Measurements from ENCODE around the genes SERPINE3, NEK3, PRR20B, PRR20E and PCDH17.

GRCh38 chr13:51339530-51339970 lies at the start of gene SERPINE3:
SERPINE3 (plus strand) TSS chr13:51339691.
- PRO-cap = no peak
- CAGE, long polyA plus RNA = no peak

DNA sequence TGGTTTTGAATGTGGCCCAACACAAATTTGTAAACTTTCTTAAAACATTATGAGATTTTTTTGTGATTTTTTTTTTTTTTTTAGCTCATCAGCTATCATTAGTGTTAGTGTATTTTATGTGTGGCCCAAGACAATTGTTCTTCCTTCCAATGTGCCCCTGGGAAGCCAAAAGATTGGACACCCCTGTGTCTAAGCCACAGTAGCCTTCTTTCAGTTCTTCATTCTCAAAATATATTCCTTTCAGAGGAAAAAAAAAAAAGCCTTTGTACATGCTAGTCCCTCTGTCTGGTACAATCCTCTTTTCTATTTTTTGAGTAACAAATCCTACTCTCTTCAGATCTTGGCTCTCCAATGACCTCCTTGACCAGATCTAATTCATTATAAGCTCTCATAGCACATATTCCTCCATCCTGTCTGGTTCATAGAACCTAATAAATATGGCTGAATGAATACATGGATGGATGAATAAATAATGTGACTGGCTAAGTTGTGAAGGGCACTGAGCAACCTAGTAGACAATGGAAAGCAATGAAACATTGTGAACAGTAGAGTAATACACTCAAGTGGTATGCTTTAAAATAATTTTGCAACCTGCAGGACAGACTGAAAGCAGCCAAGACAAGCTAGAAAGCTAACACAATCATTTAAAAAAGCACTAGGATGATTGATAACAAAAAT lies 45.9 kb downstream of the INTS6 start:
- PRO-cap = no peak
- CAGE, long polyA plus RNA = no peak

DNA sequence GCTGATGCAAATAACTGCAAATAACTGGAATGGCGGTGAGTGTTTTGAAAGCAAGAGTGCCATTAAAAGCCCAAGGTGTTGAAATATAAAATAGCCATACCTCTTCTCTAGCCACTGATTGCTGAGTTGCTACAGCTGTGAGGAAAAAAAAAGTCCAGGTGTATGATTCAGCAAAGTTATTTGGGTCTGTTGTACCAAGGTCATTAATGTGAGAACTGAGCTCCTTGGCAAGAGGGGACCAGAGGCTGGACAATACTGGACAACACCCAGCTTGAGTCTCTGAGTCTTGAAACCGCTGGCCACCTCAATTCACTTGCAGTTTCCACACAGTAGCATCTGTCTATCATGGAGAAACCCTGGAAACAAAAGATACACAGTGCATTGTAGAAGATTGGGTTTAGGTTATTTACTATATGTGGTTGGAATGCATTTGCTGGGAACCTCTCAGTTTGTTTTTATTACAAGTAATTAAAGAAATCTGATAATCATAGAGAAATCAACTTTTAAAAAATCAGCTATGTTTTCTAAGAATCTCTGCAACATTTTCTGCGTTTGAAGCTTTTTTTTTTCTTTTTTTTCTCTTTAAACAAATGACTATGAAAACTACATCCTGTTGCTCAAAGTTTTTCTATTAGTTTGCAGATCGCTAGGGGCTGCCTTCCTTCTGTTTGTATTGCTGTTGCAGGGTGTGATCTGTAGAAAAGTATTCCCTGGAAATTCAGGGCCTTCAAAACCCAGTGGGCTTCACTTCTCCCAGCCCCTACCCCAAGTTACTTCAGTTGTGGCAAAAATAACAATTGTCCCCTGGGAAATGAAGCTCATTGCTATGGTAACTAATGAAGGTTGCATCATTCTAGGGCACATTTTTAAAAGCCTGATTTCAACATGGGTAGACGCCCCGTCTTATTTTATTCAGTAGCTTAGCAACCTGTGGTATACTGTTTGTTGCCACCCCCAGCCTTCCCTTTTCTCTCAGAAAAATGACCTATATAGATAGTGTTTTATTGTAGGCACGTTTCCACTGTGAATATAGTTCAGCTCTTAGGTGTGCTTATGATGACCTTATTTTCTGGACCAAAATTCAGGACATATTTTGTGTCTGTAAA lies 60.7 kb downstream of the WDFY2 start:
- PRO-cap = bidirectional peak, plus-strand start at position 634 of the sequence, minus-strand start at position 315 of the sequence; bidirectional peak, plus-strand start at position 1,018 of the sequence, minus-strand start at position 783 of the sequence
- CAGE, long polyA plus RNA = no peak

DNA sequence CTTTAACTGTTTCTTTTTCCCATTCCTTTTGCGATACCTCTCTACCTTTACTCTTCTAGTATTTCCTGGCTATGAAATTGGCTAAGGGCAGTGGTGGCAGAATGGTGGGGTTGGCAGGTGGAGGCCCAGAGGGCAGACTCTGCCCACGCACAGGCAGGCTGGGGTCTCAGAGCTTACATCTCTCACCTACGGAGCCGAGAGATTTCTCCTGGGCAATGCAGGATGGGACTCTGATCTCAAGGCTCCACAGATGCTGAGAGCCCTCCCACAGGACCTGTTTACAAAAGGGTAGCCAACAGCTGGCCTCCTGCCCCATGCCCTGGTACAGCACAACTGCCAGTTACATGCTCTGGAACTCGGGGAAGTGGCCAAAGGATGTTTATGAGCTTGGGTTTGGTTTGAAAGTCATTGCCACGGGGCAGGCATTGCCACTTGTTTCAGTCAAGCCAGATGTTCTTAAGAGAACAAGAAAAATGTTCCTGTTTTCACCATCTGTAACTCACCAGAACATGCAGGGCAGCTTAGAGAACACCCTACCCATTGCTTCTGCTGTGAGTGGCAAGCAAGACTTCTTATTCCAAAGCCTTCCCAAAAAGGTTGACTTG lies 3.5 kb downstream of the DHRS12 start:
- PRO-cap = no peak
- CAGE, long polyA plus RNA = no peak

- PRO-cap = no peak
- CAGE, long polyA plus RNA = no peak
Measured at GRCh38 chr13:51802725-51803286, 1.2 kb downstream of the DHRS12 start.

- PRO-cap = no peak
- CAGE, long polyA plus RNA = no peak
Measured at GRCh38 chr13:51851189-51851600, 6.2 kb upstream of the TMEM272 start.

GRCh38 chr13:51997752-51998578 lies 13.3 kb downstream of the ATP7B start:
- PRO-cap = no peak
- CAGE, long polyA plus RNA = no peak

- PRO-cap = no peak
- CAGE, long polyA plus RNA = no peak
Measured at GRCh38 chr13:52029413-52030043, 5.0 kb downstream of the UTP14C start.

- PRO-cap = bidirectional peak, plus-strand start at chr13:52159220, minus-strand start at chr13:52159164; unidirectional peak, minus-strand start at chr13:52159594
- CAGE, long polyA plus RNA = start-site peak on the minus strand at chr13:52159561-52159588, 34 and 28 reads in 2 replicates
Measured at GRCh38 chr13:52159113-52160067, at the start of gene NEK3. NEK3 (minus strand) TSS chr13:52159597.

DNA sequence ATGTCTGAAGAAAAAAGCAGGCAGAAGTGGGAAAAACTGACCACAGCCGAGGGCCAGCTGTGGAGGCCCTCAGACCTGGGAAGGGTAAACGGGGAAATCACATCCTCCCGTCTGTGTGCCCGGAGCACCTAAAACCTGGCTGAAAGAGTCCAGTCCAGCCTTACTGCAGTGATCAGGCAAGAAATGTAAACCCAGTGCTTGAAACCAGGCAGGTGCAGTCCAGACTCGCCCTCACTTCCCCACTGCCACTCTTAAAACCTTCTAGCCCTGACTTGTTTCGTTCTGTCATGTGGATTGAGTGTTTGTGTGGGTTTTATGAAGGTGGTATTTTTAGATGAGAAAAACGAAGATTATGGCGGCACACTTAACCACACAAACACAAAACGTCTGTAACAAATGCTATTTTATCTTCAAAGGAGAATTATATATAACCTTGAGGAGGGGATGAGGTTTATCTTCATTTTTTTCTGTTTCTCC lies 851 bp upstream of the CKAP2 start:
- PRO-cap = bidirectional peak, plus-strand start at position 215 of the sequence, minus-strand start at position 227 of the sequence
- CAGE, long polyA plus RNA = no peak

DNA sequence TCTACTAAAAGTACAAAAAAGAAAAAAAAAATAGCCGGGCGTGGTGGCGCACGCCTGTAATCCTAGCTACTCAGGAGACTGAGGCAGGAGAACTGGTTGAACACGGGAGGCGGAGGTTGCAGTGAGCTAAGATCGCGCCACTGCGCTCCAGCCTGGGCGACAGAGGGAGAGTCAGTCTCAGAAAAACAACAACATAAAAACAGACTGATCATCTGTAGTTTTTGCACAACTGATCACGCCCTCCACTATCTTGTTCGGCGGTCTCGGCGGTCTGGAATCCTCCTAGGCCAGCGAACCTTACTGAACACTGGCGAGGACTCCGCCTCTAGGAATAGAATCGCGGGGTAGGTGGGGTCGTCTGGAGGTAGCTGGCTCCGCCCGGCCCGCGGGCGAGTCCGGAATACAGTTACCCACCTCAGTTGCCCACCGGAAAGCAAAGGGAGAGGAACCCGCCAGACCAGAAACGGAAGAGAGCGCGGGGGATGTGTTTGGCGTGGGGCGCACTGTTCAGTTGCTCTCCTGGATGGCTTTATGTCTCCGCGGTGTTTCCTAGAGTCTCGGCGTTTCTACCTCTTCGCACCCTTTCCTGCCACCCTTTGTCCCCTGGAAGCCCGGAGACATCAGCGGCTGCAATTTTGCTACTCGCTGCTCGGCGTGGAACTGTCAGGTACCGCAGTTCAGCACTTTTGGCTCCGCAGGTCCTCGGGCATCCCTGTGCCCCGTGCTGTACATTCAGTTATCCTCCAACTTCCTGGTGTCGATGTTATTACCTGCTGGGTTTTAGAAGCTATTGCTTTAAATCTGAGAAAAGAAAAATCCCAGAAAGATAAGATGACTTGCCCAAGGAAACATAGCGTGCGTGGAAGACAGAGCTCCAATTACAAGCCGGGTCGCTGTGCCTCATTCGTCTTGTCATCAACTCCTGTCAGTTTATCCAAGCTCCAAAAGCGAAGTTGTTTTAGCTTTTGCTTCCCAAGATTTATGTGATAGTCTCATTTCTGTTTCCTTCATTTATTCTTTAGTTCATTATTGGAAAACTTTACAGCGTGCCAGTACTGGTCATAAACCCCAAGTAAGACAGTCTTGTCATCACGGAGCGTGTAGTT lies 24.9 kb upstream of the HNRNPA1L2 start:
- PRO-cap = bidirectional peak, plus-strand start at position 469 of the sequence, minus-strand start at position 302 of the sequence
- CAGE, long polyA plus RNA = start-site peak on the plus strand centred at position 501 of the sequence, 33 bp wide, 106 and 50 reads in 2 replicates

- PRO-cap = no peak
- CAGE, long polyA plus RNA = no peak
Measured at GRCh38 chr13:52880289-52880672, 31.8 kb upstream of the PCDH8 start.

DNA sequence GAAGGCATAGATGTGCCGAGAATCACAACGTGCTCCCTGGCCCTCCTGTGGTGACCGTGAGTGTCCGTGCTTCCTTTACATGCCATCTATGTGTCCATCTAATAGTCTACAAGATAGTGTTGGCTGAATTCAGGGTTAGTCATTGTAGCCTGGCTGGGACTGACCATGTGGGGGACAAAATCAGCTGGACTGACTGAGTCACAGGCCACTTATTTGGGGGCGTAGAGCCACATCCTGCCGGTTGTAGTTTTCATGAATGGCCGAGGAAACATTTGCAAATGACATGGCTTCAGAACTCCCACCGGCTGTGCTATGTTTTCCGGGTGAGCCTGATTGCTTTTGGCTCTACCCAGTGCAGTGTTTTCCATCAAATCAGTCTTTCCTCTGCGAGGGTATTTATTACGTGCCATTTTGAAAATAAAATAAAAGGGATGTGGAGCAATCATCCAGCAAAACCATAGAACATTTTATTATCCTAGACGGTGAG lies 36.9 kb upstream of the OLFM4 start:
- PRO-cap = no peak
- CAGE, long polyA plus RNA = no peak

GRCh38 chr13:54571964-54572749 lies 1543.5 kb downstream of the OLFM4 start:
- PRO-cap = no peak
- CAGE, long polyA plus RNA = no peak

DNA sequence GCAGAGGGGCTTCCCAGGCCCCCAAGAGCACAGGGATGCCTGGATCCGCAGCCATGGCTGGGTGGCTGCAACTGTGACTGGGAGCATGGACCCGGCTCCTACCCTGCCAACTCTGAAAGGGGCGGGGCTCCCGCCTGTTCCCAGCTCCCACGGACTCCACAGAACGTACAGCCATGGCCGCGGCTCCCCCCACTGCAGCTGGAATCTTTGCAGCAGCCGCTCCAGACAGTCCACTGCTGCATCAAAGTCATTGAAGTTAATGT lies 1747.2 kb downstream of the OLFM4 start:
- PRO-cap = no peak
- CAGE, long polyA plus RNA = no peak

- PRO-cap = no peak
- CAGE, long polyA plus RNA = no peak
Measured at GRCh38 chr13:57147219-57147628, at the start of gene PRR20B. PRR20B (plus strand) TSS chr13:57147488.

DNA sequence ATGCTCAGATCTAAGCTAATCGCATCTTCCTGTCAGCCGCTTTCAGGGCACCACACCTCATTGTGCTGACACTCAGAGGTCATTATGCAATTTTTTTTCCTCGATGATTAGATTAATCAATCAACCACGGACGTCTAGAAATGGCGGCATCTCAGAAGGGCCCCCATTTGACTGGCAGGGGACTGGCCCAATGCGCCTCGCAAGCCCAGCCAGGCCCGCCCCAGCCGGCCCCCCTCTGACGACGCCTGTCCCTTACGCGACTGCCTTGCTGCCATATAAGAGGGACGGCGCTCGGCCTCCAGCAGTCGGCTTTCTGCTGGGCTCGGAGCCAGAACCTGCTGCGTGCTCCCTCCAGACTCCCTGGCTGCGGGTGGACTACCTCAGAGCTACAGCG lies at the start of gene PRR20E:
Gene PRR20E (plus strand): TSS at position 274 of the 394 bp plus-strand sequence.
- PRO-cap = no peak
- CAGE, long polyA plus RNA = no peak

GRCh38 chr13:57631197-57632141 lies at the start of gene PCDH17:
PCDH17 (plus strand) TSS chr13:57631744.
- PRO-cap = no peak
- CAGE, long polyA plus RNA = no peak

GRCh38 chr13:57632142-57632774 lies 714 bp downstream of the PCDH17 start:
- PRO-cap = no peak
- CAGE, long polyA plus RNA = no peak

- PRO-cap = no peak
- CAGE, long polyA plus RNA = no peak
Measured at GRCh38 chr13:59356483-59357292, 807.0 kb downstream of the DIAPH3 start.